Measurements from ENCODE around the genes ZER1, TBC1D13 and MIGA2.

GRCh38 chr9:128692534-128693285, 3.7 kb downstream of the SET start:
- PRO-cap: no peak

GRCh38 chr9:128696404-128697303, 5.6 kb upstream of the PKN3 start:
- PRO-cap: no peak

- PRO-cap: bidirectional peak, plus-strand start at chr9:128771980, minus-strand start at chr9:128771921
Observed at GRCh38 chr9:128771783-128772182, at the start of gene ZER1. ZER1 (minus strand) TSS chr9:128771927.

GRCh38 chr9:128786639-128787780, at the start of gene TBC1D13:
TBC1D13 (plus strand) TSS chr9:128787253.
- PRO-cap: bidirectional peak, plus-strand start at chr9:128787257, minus-strand start at chr9:128787149

DNA sequence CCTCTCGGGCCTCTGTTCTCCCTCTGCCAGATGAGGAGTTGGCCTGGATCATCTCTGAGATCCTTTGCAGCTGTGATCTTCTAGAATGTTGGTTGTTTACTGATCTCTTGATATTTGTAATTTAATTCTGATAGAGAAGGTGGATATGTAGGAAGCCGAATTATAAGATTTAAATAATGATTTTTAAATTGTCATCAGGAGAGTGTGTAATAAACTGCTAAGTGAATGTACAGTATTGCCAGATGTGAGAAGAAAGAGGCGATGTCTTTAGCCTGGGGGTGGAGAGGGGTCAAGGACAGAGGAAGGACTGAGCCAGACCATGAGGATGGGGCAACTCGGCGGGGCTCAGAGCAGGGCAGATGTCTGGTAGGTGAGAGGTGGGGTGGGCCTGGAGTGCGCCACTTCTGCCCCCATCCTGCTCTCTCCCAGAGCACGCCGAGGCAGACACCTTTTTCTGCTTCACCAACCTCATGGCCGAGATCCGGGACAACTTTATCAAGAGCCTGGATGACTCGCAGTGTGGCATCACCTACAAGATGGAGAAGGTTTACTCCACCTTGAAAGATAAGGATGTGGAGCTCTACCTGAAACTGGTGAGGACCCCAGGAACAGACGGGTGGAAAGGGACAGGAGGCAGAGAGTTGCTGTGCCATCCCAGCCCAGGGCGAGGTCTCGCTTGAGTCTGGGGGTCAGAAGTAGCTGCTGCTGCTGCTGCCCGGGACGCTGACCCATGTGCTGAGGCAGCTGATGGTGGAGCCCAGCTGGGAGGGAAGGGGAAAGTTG, 14.6 kb upstream of the ENDOG start:
- PRO-cap: no peak

DNA sequence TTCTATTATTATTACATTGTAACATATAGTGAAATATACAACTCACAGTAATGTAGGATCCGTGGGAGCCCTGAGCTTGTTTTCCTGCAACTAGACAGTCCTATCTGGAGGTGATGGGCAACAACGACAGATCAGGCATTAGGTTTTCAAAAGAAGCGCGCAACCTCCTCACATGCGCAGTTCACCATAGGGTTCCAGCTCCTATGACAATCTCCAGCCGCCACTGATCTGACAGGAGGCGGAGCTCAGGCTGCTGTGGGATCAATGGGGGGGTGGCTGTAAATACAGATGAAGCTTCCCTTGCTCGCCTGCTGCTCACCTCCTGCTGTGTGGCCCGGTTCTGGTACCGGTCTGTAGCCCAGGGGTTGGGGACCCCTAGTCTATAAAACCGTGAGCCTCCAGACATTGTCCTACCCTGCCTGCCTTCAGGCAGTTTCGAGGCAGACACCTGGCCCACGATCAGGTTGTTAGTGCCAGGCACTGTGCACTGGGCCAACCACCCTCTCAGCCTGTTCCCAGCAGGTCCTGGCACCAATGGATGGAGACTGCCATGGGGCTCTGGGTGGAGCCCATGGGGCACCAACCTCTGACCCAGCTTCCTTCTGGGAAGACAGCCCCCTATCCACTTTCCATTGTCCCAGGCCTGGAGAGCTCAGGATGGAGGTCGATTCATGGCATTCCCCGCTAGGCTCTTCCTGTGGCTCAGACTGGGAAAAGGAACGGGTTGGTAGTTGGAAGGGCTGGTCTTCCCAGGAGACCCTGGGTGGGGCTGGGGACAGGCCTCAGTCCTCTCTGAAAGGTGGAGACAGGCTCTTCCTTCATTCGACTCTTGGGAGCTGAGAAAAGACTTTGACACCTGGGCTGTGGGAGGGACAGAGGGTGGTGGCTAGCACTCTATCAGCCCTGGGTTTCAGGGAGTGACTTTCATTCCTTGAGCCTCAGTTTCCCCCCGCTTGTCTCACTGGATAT, 1.7 kb downstream of the ENDOG start:
- PRO-cap: no peak

DNA sequence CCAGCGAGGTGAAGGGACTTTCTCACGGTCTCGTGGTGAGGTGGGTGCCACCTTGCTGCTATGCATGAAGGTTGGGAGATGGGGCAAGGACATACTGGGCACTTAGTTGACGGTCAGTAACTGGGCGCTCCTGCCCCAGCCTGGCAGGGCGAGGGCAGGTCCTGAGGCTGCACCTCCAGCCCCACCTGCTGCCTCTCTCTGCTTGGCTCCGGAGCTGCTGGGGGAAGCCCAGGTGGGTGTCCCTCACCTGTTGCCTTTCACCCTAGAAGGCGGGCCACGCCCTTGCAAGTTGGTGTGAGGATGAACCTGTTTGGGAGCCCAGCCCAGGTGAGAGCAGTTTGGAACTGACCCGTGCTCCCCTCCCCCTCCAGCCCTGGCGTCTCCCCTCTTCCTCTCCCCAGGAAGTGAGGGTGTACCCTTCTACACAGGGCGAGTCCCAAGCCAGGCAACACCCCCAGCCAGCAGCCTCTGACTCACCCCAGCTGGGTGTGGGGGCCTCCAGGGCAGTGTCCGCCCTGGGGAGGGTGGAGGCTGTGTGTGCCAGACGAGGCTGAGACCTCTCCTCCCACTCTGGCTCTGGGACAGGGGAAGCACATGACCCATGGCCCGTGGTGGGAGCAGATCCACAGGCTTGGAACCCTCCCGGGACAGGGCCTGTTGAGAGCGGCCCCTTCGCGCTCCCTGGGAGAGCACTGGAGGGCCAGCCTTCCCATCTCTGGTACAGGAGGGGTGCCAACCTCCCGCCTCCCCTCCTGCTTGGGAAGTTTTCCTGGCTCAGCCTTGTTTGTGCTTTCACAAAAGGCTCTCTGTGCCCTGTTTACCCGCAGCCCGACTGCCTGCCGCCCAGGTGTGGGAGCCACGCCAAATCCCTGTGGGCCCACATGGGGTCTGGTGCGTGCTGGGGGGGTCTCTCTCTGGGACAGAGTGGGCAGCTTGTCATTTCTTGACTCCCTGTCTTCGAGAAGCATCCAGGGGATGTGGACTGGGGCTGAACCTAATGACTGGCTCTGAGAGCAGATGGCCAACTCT, 10.5 kb downstream of the LRRC8A start:
- PRO-cap: bidirectional peak, plus-strand start at position 593 of the sequence, minus-strand start at position 367 of the sequence

- PRO-cap: bidirectional peak, plus-strand start at chr9:128922295, minus-strand start at chr9:128922190
Observed at GRCh38 chr9:128921736-128922412, 1.1 kb downstream of the PHYHD1 start.

DNA sequence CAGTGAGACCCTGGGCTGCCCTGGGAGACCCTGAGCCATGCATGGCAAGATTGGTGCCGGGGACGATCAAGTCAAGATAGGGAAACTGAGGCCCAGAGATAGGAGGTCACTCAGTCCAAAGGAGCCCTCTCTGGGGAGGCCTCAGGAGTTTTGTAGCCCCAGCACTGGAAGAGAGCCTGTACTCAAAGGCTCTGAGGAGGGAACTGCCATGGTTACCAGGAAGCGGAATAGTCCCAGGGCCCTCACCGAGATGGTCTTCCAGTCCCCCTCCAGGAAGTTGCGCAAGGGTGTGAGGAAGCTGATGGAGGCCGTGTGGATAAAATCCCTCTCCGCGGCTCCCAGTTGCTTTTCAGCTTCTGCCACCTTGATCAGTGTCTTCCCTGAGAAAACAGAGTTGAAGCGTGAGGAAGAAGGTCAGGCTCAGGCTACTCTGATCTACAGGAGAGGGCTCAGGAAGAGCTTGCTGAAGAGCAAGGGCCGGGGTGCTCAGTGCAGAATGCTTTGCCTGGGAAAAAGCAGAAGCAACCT, 13.5 kb downstream of the SH3GLB2 start:
- PRO-cap: no peak

- PRO-cap: bidirectional peak, plus-strand start at chr9:129036650, minus-strand start at chr9:129036347
Observed at GRCh38 chr9:129035961-129037198, at the start of gene MIGA2. MIGA2 (plus strand) TSS chr9:129036626.

DNA sequence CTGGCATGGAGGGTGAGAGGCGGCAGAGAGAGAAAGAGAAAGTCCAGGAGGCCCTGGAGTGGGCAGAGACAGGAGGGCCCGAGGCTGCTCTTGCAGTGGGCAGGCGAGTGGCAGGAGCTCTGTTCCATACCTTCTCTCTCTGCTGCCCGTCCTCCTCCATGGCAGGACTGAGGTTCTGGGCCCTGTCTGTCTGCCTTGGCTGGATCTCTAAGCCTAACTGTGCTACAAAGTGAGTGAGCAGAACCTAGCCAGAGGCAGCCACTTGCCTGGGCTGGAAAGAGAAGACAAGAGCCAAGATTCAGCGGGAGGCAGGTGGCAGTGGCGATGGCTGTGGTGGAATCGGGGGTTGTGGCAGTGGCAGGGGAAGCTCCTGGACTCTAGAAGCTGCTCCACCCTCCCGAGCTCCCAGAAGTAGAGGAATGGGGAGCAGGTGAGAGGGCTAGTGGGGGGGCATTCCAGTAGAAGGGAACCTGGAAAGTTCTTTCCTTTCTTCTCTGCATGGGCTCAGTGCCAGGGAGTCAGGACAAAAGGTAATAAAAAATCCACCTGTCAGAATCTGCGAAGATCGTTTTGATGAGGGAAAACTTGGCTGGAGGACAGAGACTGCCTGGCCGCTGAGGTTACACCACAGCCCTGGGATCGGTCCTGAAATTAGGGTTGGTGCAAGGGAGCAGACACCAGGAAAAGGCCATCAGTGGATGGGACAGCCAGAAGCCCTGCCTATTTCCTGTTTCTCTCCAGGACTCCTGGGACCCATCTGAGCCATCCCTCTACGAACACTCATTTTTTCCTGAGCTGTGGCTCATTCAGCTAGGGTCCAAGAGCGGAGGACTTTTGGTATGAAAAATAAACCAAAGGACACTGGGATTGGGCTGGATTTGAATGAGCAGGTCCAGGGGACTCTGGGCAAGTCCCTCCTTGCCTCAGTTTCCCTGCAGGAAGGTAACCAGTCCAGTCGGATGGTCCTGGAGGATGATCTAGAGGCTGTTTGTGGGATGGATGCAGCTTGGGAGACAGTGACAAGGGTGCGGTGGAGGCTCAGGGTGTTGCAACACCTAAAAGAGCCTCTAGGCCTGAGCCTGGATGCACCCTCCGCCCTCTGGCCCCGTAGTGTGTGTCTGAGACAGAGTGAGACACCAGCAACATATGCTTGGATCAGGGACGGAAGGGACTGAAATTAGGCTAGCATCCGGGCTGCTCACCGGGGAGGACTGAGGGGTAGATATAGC, 1.5 kb downstream of the CRAT start:
- PRO-cap: unidirectional peak, plus-strand start at position 783 of the sequence

DNA sequence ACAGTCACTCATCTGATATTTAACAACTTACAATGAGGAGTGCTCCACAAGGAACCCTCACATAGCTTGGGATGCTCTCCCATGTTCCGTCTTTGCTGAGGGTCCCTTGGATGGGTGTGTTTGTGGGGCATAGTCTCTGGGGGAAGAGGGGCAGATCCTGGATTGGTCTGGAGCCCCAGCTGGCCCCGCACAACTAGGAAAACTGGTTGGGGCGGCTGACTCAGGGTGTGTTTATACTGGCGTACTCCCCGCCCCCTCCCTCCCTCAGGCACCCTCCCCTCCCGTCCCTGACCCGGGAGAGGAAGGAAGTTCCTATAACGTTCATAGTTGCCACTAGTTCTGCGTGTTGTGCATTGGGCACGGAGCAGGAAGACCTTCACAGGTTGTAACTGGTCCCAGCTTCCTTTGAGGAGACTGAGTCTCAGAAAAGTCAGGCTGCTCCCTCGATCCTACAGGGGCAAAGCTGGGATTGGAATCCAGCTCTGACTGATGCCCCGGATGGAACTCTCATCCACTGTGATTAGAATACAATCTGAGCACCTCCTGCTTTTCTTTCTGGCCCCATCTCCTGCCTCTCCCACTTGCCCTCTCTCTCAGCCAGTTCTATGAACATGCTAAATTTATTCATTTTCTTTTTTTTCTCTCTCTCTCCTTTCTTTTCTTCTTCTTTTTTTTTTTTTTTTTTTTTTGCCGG, 11.0 kb downstream of the IER5L start:
- PRO-cap: bidirectional peak, plus-strand start at position 317 of the sequence, minus-strand start at position 204 of the sequence

DNA sequence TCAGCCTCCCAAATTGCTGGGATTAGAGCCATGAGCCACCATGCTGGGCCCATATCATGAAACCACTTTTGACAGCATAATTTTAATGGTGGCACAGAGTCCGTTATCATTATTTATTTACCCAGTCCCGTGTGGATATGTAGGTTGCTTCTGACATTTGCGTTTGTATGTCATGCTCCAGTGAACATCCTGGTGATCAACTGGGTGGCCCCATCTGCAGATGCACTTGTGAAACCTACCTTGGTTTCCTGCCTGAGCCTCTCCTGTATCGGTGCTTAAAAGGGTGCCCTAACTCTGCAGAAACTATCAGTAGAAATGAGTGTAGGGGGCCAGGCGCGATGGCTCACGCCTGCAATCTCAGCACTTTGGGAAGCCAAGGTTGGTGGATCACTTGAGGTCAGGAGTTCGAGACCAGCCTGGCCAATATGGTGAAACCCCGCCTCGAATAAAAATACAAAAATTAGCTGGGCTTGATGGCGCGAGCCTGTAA, 92.1 kb upstream of the IER5L start:
- PRO-cap: no peak

- PRO-cap: no peak
Observed at GRCh38 chr9:129318218-129318862, 140.3 kb upstream of the IER5L start.

DNA sequence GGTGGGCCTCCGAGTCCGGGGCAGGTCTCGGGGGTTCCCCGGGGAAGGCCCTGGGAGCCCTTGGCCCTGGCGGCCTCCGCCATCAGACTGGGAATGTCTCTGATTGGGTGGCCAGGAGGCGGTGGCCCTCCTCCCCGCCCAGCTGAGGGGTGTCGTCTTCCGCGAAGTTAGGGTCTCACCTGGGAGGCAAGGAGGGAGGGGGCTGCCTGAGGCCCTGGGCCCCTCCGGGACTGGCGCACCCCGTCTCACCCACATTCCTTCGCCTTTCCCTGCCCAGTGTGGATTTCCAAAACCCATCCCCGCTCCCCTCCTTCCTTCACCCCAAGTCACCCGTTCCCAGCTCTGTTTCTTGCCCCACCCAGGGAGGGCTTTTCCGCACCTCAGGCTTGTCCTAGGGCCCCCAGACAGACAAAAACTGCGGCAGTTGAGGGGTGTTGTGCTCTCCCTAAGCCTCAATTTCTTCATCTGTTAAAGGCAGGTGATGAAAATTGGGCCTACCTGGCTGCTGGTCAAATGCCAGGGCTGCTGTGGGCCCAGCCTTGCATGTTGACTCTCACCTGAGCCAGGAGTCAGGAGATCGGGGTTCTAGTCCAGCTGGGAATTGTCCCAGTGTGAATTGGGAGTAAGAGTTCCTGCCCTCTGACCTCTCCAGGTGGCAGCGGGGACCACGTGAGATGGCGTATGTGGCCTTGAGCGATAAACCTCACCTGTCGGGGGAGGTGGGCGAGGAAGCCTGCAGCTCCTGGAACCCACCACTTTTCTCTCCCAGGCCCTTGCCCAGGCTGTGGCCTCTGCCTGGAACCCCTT, 143.3 kb upstream of the IER5L start:
- PRO-cap: unidirectional peak, minus-strand start at position 89 of the sequence

- PRO-cap: bidirectional peak, plus-strand start at chr9:129336923, minus-strand start at chr9:129336895
Observed at GRCh38 chr9:129336410-129337395, 158.6 kb upstream of the IER5L start.

- PRO-cap: no peak
Observed at GRCh38 chr9:129340829-129341479, 162.9 kb upstream of the IER5L start.

- PRO-cap: no peak
Observed at GRCh38 chr9:129483980-129484406, 136.9 kb downstream of the C9orf50 start.

GRCh38 chr9:129489843-129490559, 130.9 kb downstream of the C9orf50 start:
- PRO-cap: no peak

DNA sequence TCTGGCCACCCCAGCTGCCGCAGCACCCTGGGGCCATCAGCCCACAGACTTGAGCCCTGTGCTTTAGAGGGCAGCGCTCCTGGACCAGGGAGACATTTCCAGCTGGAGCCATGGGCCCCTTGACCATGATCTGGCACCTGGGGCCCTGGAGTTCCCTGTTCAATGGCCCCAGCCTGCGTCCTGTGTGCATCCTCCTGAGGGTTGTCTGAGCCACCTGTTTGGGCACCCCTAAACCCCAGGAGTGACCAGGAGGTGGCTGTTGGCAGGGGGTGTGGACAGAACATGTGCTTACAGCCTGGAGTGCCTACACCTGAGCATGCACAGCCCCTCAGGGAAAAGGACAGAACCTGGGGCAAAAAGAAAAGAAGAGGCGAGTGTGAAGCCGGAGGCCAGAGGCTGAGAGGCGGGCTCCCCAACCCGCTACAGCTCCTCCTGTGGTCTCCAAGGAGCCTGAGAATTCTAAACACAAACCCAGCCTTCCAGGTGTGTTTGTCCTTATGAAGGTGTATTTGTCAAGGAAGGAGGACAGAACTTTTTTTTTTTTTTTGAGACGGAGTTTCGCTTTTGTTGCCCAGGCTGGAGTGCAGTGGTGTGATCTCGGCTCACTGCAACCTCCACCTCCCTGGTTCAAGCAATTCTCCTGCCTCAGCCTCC, 126.6 kb downstream of the C9orf50 start:
- PRO-cap: no peak